Colic lymph node (tissue), 1 donor: ENCODE measurements around the genes XYLT1, TMC7 and CCP110.

DNA sequence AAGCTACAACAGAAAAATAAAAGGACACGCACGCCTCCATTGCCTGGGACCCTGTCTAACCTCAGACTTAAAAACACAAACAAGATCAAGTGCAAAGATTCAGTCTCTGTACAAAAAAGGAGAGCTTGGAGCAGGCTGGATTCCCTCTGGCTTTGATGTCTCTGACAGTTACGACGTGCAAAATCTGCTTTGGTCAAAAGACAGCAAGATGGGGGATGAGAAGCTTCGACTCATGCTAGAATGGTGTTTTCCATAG is 9.3 kb downstream of the MYH11 start:
- PRO-cap: no peak

DNA sequence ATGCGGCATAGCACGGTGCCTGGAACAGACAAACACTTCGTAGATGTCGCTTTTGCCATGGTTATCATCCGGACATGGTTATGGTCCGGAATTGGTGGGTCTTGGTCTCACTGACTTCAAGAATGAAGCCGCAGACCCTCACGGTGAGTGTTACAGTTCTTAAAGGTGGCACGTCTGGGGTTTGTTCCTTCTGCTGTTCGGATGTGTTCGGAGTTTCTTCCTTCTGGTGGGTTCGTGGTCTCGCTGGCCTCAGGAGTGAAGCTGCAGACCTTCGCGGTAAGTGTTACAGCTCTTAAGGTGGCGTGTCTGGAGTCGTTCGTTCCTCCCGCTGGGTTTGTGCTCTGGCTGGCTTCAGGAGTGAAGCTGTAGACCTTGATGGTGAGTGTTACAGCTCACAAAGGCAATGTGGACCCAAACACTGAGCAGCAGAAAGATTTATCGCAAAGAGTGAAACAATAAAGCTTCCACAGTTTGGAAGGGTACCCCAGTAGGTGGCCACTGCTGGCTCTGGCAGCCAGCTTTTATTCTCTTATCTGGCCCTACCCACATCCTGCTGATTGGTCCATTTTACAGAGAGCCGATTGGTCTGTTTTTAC is 119.5 kb downstream of the ABCC6 start:
- PRO-cap: no peak

DNA sequence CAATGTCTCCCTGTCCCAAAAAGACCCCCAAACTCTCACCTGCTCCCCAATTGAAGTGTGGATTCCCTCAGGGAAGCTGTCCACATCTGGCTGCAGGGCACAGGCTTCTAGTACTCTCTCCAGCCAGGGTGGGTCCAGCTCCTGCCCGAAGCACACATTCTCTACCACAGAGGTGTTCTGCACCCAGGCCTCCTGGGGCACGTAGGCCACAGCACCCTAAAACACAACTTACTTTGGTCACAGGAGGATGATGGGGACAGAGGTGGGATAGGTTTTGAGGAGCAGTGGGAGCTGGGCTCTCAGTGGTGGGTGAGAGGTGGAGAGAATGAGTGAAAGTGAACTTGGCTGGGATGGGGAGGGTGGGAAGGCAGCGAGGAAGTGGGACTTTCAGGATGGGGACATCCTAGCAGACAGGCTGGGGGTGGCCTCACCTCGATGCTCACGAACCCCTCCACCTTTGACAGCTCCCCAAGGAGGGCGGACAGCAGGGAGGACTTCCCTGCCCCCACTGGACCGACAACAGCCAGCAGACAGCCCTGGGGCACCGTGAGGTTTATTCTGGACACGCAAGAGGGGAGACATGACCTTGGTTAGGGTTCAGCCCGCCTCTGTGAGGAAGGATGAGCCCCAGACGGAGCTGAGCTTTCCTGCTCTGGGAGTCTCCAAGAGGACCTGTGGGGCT is 40.8 kb downstream of the ABCC6 start:
- PRO-cap: no peak

DNA sequence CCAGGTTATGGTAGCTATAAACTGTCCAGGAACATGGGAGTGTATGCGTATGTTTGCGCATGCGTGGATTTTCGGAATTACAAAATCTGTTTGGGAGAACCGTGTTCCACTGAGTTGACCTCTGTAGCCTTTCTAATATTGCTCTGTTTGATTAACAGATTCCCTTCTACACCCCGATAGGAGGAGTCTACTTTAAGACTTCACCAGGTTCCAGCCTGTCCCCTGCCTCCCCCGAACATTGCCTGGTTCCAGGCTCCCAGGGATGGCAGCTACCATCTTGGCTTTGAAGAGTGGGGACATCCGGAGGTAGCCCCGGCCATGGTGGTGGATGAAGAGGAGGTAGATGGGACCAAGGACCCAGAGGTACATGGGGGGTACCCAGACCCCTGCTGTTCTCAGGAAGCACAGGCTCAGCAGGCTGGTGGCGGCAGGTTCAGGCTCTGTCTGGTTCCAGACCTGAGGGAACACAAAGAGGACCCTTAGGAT is 1.9 kb downstream of the ABCC6 start:
- PRO-cap: no peak

DNA sequence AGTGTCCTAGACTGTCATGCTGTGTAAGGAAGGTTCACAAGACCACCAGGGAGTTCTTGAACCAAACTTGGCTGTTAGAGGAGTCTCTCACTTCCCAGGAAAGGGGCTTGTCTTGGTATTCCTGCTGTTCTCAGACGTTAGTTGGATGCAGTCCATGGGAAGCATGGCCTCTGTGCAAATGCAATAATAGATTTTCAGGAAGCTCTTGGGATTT is 425.8 kb downstream of the NPIPA7 start:
- PRO-cap: no peak

DNA sequence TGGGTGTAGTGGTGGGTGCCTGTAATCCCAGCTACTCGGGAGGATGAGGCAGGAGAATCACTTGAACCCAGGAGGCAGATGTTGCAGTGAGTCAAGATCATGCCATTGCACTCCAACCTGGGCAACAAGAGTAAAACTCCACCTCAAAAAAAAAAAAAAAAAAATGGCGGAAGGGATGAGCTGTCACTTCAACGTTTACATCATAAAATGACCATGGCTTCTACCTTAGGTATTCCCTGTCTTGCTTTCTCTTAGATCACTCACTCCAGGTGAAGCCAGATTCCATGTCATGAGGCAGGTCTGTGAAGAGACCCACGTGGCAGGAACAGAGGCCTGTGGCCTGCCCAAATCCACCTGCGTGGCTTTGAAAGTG is 498.2 kb downstream of the XYLT1 start:
- PRO-cap: unidirectional peak, plus-strand start at position 153 of the sequence

GRCh38 chr16:17105232-17106337 is 365.2 kb downstream of the XYLT1 start:
- PRO-cap: no peak

GRCh38 chr16:17344942-17345822 is 125.6 kb downstream of the XYLT1 start:
- PRO-cap: no peak

- PRO-cap: bidirectional peak, plus-strand start at chr16:17380970, minus-strand start at chr16:17380768
These were observed 90.2 kb downstream of the XYLT1 start for GRCh38 chr16:17380460-17381158.

DNA sequence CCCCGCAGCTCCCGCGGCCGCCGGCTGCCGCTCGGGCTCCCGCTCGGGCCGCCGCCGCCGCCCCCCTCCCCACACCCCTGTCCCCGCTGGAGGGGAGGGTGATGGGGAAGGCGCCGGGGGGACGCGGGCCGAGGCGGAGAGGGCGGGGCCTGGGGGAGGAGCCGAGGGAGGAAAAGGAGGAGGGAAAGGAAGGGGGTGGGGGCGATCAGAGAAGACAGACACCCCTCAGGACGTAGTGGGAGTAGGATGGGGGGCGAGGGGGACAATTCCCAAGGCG is at the start of gene XYLT1:
Gene XYLT1 (minus strand): TSS at position 100 of the 277 bp plus-strand sequence.
- PRO-cap: bidirectional peak, plus-strand start at position 190 of the sequence, minus-strand start at position 144 of the sequence

DNA sequence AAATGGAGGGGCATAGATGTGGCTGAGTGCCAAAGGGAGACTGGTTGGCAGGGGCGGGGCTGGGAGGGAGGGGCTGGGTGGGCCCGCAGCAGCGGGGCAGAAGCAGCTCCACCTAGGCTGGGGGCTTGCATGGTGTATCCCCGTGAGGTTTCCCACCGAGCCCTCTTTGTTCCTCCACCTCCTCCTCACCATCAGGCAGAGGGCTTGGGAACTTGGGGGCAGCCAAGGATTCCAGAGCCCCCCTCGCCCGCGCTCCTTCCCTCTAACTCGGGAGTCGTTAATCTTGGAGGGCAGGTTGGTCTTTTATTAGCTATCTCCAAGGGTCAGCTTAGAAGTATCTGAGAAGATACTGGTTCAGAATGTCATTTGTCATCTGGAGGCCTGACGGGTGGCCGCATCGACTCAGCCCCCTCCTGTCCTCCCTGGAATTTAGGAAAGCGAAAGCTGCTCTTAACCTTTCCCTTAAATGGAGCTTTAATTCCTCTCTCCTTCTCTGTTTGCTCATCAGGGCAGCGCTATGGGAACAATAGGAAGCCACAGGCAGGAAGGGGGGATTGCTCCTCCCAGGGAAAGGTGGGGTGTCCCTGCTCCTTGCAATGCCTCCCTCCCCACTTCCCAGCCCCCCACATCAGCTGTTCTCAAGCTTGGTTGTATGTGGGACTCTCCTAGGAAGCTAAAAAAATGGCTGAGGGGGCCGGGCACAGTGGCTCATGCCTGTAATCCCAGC is 274.3 kb upstream of the XYLT1 start:
- PRO-cap: no peak

DNA sequence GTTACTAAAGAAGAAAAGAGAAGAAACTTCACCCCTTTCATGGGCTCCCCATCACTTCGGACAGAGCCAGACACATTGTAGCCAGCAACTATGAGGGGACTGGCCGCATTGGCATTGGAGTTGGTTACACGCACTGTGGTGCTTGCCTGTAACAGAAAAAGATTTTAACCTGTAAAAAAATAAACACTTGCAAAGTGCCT is 18.4 kb downstream of the NOMO2 start:
- PRO-cap: no peak

DNA sequence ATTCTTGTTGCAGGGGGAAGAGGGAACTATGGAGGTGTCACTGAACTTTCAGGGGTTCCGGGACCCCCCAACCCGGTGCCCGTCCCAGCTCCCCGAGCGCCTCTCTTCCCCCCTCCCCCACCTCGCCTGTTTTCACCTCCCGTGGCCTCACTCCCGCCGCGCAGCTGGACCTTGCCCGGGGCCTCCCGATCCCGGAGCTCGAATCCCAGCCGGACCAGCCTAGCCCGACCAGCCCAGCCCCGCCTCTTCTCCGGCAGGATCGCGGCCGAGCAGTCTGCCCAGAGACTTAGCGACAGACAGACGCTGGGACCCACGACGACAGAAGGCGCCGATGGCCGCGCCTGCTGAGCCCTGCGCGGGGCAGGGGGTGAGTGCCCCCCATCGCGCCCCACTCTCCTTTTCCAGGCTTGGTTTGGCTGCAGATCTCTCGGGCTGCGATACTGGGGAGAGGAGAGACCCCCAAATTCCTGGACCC is 9.1 kb upstream of the NOMO2 start:
- PRO-cap: no peak

DNA sequence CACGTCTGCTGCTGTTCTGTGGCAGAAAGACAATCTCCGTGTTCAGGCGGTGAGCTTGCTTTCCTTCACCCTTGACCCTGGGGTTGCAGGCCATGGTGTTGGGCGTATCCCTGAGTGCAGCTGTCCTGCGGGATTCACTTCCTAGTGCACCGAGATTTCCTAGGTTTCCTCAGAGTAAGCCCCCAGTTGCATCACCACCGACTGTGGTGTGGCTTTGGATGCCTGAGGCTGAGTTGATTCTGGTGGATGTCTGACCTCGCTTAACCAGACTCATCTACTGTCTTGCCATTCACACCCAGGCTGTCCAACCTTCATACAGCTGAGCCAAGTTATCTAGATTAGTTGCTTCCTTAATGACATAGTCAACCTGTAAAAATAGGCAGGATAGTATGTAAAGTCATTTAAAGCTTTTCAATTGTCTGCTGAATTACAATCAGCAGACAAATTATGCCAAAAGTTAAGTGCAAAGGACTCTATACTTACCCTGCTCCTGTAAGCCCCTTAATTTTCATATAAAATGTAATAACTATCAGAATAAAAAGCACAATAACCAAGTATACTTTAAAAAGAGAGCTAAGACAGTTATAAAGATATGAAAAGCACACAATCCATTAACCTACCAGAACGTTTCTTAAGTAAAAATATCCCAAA is 8.1 kb upstream of the ARL6IP1 start:
- PRO-cap: no peak

DNA sequence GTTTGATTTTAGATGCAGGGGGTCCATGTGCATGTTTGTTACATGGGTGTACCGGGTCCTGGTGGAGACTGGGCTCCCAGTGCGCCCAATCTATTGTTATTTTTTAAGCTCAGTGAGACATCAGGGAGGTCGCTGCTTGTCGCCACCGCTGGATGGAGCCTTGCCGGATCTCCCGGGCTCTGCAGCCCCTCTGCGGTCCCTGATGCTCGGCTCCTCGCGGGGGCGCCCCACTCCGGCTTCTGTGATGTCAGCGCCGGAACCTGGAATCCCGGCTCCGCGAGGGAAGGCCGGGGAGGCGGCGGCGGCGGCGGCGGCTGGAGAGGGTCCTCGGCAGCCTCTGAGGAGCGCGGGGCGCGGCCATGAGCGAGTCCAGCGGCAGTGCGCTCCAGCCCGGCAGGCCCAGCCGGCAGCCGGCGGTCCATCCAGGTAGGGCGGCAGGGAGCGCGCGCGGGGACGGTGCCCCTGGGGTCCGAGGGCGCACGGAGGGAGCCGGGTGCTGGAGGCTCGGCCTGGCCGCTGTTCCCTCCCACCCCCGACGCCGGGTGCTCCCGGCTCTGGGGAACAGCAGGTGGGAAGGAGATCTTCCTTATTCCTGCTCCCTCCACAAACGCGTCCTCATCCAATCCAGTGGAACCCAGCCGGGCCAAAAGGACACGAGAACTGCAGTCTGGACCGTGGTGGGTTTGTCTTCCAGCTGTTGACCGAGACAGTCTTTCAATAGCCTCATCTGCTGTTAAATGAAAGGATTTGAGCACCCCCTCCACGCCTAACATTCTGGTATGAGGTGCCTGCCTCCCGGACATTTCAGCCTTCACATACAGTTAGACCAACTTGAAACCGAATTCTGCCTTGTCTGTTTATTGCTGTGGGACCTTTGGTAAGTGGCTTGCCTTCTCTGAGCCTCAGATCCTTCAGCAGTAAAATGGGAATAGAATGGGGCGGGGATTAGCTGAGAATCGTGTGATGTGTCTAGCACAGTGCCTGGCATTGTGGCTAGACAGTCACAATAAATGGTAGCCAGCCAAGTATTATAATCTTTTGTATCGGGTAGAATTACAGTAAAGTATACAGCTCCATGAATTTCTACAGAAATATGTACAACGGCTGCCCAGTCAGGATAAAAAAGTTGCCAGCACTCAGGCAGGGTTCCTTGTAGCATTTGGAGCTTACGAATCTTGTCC is at the start of gene TMC7:
Gene TMC7 (plus strand): TSS at position 230 of the 1,181 bp plus-strand sequence.
- PRO-cap: no peak

DNA sequence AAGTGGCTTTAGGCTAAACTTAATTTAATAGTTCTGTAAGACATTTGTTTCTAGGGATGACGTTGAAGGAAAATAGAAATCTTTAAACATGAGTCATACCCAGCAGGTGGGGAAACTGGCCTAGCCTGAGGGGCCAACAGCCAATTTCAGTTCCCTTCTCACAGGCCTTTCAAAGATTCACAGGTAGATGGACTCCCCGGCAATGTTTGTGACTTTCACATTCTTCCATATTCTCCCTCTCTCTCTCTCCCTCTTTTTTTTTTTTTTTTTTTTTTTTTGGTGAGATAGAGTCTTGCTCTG is 18.0 kb upstream of the ITPRIPL2 start:
- PRO-cap: no peak

GRCh38 chr16:19183662-19184174 is 15.7 kb downstream of the SYT17 start:
- PRO-cap: no peak

- PRO-cap: bidirectional peak, plus-strand start at chr16:19211213, minus-strand start at chr16:19211087
These were observed 42.7 kb downstream of the SYT17 start for GRCh38 chr16:19210479-19211420.

- PRO-cap: unidirectional peak, plus-strand start at chr16:19523958
These were observed at the start of gene CCP110 for GRCh38 chr16:19523614-19524456. Gene CCP110, plus strand, starts transcription at chr16:19523942.

DNA sequence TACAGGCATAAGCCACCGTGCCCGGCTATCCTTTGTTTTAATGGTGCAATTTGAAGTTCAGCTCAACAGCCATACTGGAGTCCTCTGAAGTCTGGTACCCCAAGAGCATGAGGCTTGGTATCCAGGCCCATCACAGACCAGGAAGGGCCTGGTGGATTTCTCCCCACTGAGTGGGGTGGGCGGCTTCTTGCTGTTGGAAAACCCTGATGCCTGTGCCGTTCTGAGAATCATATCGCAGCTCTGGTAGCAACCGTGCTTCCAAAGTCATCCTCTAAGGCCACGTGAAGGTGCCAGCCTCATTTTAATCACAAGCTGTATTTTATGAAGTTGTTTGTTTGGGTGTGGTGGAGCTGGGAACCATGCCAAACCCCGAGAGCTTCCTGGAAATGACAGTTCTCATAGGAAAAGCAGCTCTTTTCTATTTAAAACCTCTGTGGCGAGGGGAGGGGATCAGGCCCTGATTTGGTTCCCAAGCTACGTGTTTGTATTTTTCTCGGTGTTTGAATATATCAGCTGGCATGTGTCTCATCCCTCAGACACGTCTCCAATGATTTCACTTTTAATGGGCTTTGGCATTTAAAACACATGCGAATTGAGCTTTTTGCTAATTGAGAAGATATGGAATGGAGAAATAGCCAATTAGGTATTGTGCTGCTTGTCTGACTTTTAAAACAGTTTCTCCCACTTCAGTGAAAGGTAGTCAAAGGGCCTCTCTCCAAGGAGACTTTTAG is 21.7 kb downstream of the KNOP1 start:
- PRO-cap: unidirectional peak, minus-strand start at position 273 of the sequence